B cell (primary cell): ENCODE measurements around a stretch of chr4.

DNA sequence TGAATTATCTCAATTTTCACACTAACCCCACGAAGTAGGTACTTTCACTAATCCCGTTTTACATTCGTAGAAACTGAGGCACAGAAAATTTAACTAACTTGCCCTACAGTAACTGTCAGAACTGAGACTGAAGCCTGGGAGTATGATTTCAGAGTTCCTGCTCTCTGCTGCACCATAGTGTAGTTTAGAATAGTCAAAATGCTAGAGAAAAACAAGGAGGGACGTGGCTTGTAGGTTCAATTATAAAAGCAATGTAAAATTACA lies 2.2 kb downstream of the CLCN3 start:
- PRO-cap = no peak
- CAGE, long polyA plus RNA = no peak

- PRO-cap = unidirectional peak, minus-strand start at chr4:169774908
- CAGE, long polyA plus RNA = no peak
These were observed 16.9 kb upstream of the HPF1 start for GRCh38 chr4:169774265-169775515.

DNA sequence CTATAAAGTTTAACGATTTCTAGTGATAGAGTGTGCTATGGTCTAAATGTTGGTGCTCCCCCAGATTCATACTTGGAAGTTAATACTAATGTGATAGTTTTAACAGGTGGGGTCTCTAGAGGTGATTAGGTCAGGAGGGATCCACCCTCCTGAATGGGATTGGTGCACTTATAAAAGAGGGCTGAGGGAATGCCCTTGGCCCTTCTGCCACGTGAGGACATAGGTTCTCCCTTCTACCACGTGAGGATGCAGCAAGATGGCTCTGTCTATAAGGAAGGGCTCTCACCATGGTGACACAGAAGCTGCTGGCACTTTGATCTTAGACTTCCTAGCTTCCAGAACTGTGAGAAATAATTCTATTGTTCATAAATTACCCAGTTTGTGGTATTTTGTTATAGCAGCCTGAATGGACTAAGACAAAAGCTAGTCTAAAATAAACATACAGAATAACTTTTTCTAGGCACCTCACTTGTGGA lies 1.1 kb downstream of the AADAT start:
- PRO-cap = no peak
- CAGE, long polyA plus RNA = no peak

GRCh38 chr4:173333262-173334128 lies 663 bp downstream of the HMGB2 start:
- PRO-cap = bidirectional peak, plus-strand start at chr4:173334091, minus-strand start at chr4:173333957
- CAGE, long polyA plus RNA = no peak

DNA sequence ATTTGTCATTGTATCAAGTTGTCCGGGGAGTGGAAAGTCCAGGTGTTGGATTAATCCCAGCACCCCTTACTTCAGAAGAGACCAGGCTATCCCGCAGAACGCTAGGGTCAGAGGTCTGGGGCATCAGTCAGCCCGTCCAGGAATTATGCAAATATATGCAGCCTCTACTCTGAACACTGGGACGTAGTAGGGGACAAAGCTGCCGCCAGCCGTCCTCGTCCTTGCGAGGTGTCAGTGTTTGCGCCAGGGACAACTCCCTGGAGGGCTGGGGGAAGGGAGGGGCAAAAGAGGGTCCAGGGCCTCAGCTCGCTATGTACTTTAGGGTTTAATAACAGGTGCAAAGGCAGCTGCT lies 8.6 kb downstream of the HAND2 start:
- PRO-cap = no peak
- CAGE, long polyA plus RNA = no peak

- PRO-cap = no peak
- CAGE, long polyA plus RNA = no peak
These were observed 112.5 kb upstream of the HAND2 start for GRCh38 chr4:173642451-173642945.

- PRO-cap = no peak
- CAGE, long polyA plus RNA = no peak
These were observed 984 bp downstream of the GPM6A start for GRCh38 chr4:175811081-175811478.

- PRO-cap = no peak
- CAGE, long polyA plus RNA = no peak
These were observed 94.3 kb upstream of the WDR17 start for GRCh38 chr4:175971344-175971822.

DNA sequence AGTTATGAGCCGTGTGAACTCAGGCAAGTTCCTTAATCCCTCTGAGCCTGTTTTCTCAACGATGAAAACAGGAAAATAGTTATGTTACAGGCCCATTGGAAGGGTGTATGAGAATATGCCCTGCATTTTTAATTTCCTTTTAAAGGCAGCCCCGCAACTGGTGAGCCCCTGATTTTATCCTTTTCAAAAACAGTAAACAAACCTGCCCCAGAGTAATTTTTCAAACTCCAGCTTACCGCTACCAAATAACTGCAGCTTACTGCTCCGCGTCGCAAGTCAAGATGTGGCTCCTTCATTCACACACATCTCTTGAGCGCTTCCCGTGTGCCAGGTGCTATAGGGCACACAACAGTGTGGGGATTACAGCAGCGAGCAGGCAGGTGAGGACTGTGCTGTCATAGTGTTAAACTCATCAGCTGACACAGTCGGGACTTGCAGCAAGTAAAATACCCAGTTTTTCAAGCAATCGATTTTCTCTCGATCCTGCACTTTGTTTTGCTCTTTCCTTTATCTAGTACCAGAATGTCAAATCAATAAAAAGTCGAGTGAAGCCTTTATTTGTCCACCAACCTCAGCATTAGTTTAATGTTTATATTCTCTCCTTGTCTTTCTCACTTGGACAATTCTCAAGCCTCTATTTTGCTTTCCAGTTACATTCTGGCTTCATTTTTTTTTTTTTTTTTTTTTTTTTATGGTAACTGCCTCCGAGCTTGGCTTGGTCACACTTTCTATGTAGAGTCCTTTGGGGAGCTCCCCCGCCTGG lies 8.2 kb upstream of the ASB5 start:
- PRO-cap = no peak
- CAGE, long polyA plus RNA = no peak

GRCh38 chr4:176327081-176327295 lies 7.2 kb downstream of the SPCS3 start:
- PRO-cap = no peak
- CAGE, long polyA plus RNA = no peak

- PRO-cap = no peak
- CAGE, long polyA plus RNA = no peak
These were observed 179.1 kb downstream of the SPCS3 start for GRCh38 chr4:176498769-176499290.

- PRO-cap = no peak
- CAGE, long polyA plus RNA = no peak
These were observed 164.1 kb upstream of the AGA start for GRCh38 chr4:177606304-177606749.

GRCh38 chr4:179719679-179720891 lies 2277.8 kb upstream of the AGA start:
- PRO-cap = no peak
- CAGE, long polyA plus RNA = no peak

DNA sequence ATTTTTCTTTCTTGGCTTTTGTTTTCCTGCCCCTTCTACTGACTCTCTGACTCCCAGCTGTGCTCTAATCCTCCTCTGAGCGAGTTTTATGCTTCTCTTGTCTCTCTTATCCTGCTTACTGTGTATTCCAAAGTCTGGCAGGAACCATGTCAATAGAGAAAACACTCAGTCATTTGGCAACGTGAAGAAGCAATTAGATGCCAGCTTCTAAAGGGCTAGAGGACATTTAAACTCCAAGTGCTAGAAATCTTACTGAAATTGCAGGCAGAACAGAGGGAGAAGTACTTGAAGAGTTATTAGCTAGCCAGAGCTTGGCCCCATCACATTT lies 984.6 kb upstream of the TENM3 start:
- PRO-cap = no peak
- CAGE, long polyA plus RNA = no peak

- PRO-cap = no peak
- CAGE, long polyA plus RNA = no peak
These were observed 694.0 kb upstream of the TENM3 start for GRCh38 chr4:181549118-181549590.

- PRO-cap = no peak
- CAGE, long polyA plus RNA = no peak
These were observed 158.2 kb upstream of the TENM3 start for GRCh38 chr4:182084866-182085570.

GRCh38 chr4:182141395-182141743 lies 101.8 kb upstream of the TENM3 start:
- PRO-cap = no peak
- CAGE, long polyA plus RNA = no peak

GRCh38 chr4:182593677-182594171 lies 323.5 kb downstream of the DCTD start:
- PRO-cap = no peak
- CAGE, long polyA plus RNA = no peak

- PRO-cap = no peak
- CAGE, long polyA plus RNA = no peak
These were observed 21.3 kb downstream of the DCTD start for GRCh38 chr4:182895746-182896327.

DNA sequence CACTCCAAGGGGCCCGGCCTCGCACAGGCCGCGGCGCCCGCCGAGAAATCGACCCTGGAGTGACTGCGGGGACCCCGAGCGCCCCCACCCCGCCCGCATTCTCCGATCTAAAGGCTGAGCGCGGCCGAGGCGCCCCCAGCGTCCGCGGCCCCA lies 260 bp downstream of the DCTD start:
- PRO-cap = no peak
- CAGE, long polyA plus RNA = no peak